Esophagus squamous epithelium (tissue), 4 donors: ENCODE measurements around the gene CMPK2.

GRCh38 chr2:6650147-6650934 is 215.4 kb downstream of the CMPK2 start:
- PRO-cap: no peak
- RAMPAGE, long total RNA, 4 experiments: no peak in any of the 4 experiments

DNA sequence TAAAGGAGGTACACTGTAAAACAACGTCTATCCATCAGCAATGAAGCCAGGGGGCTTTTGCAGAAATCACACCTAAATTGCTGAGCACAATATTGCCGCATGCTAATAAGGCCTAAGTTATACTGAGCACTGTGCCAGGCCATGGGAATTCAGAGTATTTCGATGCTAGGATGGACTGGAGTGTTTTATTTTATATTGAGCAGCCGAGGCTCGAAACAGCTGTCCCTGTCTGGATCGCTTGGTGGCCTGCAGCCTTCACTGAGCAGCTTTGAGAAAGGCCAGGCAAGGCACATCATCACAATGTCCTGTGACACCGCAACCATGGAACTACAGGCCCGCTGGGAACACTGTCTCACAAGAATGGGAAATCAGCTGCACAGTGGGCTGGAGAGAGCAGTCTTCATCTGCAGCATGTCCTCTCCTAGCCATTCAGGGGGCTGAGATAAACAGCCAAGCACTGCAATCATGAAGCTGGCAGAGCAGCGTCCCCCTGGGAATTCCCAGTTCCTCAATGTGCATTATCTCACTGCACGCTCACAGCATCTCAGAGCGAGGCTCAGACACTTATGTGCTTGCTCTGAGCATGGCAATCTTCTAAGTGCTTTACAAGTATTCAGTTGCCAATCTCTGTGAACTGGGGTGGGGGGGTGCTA is 2.0 kb downstream of the CMPK2 start:
- PRO-cap: no peak
- RAMPAGE, long total RNA, 4 experiments: no peak in any of the 4 experiments

- PRO-cap: bidirectional peak, plus-strand start at chr2:6865772, minus-strand start at chr2:6865661
- RAMPAGE, long total RNA, 4 experiments: no peak in any of the 4 experiments
Observed at GRCh38 chr2:6865082-6866164, at the start of gene CMPK2. Gene CMPK2 (minus strand): TSS chr2:6865907.

DNA sequence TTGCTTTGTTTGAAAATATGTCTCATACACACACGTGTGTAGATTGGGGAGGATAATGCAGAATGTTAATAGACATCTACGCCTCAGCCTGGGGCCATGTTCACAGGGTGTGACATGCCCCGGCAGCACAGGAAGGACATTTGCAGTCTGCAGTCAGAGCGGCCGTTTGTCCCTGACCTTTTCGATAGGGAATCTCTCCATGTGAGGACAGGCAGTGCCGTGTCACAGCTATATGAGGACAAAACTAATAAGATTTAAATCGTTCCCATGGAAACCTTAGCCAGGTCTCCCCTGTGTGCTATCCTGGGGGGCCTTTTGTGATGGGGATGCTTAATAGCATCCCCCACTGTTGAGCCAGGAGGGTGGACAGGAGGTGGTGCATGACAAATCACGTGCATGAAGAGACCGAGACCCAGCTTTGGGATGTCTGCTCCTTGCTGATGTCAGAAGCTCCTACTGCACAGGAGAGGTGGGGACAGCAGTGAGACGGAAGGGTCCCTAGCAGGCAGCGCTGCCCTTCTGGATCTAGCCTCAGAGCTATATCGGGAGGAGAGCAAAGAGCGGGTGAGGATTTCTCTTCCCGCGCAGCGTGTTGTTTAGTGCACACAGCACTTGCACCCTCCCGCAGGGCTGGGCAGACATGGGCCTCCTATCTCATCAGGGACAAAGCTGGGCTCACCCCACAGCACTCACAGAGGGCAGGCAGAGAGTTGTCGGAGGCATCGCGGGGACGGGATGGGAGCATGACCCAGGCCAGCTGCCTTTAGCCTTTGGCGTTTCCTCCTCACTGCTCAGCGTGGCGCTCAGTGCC is 100.7 kb downstream of the RNF144A start:
- PRO-cap: no peak
- RAMPAGE, long total RNA, 4 experiments: no peak in any of the 4 experiments

- PRO-cap: no peak
- RAMPAGE, long total RNA, 4 experiments: no peak in any of the 4 experiments
Observed at GRCh38 chr2:8123087-8123603, 558.7 kb upstream of the ID2 start.

DNA sequence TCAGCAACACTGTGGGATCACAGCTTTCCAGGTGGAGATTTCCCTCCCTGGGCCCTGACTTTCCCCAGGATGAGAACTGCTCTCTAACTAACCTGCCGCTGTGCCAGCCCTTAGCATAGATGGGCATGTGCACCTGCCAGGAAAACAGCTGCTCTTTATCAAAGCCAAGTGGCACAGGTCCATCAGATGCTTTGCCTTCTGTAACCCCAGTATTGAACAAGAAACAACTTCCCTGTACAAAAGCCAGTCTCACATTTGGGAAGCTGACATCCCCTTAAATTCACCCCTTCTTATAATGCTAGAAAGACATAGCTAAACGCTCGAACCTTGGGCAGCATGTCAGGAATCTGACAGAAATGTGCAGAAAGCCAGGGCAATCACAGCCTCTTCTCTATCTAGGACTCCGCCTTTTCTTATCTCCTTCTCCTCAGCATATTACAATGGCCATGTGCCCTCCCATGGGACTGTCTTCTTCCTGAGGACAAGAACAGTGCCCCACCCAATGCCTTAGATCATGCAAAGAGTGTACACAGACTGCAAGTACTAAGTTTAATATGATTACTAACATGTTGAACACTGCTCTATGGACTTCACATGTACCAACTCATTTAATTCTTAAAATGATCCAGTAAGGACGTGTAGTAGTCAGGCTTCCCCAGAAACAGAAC is 535.3 kb upstream of the ID2 start:
- PRO-cap: no peak
- RAMPAGE, long total RNA, 4 experiments: no peak in any of the 4 experiments

- PRO-cap: no peak
- RAMPAGE, long total RNA, 4 experiments: no peak in any of the 4 experiments
Observed at GRCh38 chr2:8235290-8235550, 446.6 kb upstream of the ID2 start.

DNA sequence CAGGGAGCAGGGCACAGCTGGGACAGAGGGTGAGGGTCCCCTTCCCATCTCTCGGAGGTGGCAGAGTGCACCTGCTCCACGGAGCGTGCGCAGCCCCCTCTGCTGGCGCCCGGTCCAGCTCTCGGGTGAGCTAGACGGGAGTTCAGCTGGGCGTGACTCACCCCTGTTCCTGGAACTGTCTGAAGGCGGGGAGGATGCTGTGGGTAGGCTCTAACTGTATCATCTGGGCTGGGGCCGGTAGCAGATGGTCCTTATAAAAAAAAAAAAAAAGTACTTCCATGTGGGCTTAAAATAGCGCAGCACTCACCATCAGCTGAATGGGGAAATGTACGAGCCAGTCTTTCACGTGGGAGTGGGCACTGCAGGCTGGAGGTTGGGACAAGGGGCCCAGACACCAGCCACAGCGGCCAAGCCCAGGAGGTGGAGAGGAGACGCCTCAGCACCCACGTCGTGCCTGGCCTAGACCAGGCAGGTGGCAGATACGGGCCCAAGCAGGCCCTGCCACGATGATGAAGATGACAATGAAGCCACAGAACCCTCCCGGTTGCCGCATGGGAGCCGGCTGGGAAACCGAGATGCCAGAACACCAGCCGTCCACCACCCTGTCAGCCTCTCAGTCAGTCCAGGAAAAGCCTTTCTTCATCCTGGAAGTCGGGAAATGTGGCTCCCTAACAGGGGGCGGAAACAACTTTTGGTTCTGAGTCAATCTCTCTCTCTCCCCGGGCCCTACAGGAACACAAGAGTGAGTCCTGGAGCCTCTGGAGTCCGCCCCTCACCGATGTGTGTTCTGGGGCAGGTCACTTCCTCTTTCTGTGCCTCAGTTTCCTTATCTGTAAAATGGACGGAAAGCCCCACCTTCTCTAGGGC is 136.6 kb upstream of the ID2 start:
- PRO-cap: bidirectional peak, plus-strand start at position 337 of the sequence, minus-strand start at position 225 of the sequence
- RAMPAGE, long total RNA, 4 experiments: no peak in any of the 4 experiments

DNA sequence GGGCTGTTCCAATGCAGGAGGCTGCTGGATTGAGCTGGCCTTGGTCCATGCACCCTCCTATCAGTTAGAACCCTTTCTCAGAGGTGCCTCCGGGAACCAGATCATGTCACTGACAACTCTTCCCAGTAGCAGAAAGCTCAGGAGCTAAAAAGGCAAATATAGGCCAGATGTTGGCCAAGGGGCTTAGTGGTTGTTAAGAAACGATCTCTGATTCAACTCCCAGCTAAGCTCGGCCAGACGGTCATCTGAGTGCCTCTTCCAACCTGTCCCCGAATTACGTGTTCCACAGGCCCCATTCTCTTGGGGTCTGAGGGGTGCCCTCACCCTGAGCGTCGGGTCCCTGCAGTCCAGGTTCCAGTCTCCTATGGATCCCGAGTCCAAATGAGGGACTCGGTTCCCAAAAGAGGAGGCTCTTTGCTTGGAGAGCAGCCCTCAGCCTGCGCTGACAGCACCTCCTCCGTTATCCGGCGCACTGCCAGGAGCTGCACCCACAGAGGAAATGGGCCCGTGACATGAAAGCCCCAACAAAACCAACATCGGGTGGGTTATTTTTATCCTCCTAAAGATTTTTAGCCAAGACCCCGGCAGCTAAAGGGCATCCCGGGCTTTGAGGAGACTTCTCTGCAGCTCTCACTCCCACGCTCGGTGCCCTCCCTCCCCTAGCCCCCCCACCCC is 106.7 kb upstream of the ID2 start:
- PRO-cap: no peak
- RAMPAGE, long total RNA, 4 experiments: no peak in any of the 4 experiments

GRCh38 chr2:8677343-8677608 is 4.6 kb upstream of the ID2 start:
- PRO-cap: no peak
- RAMPAGE, long total RNA, 4 experiments: no peak in any of the 4 experiments

DNA sequence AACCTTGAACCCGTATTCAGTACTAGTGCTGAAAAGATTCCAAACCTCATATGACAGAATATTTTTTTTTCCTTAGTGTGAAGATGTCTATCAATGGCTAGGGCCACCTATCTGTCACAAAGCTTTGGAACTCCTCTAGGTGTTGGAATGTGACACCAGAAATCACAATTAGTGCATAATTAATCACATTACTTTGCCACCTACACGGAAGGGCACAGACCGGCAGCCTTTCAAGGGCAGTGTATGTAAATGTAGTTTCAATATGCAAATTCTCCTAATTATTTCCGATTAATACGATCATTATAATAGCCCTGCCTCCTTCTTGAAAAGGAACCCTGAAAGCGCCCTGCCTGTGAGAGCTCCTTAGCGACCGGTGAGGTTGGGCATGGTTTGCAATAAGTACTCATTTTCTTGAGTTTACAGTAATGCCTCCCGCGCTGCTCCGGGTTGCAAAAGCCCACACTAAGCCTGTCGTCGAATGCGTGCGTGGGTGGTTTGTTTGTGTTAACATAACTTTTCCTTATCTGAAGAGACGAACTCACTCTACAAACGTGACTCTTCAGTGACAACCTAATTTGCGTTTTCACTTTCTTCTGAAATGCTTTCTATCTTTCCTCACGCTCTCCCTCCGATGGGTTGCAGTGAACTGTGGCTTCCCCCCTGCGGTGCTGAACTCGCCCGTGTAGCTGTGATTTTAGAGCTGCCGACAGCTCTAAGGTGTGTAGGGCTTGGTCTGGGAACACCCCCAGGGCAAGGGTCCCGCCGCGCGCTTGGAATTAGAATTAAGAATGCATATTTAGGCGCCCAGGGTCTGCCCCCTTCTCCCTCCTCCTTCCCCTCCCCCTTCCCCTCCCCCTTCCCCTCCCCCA is 773 bp upstream of the ID2 start:
- PRO-cap: bidirectional peak, plus-strand start at position 355 of the sequence, minus-strand start at position 378 of the sequence; unidirectional peak, minus-strand start at position 480 of the sequence; unidirectional peak, minus-strand start at position 670 of the sequence; unidirectional peak, minus-strand start at position 688 of the sequence
- RAMPAGE, long total RNA, 4 experiments: no peak in any of the 4 experiments

DNA sequence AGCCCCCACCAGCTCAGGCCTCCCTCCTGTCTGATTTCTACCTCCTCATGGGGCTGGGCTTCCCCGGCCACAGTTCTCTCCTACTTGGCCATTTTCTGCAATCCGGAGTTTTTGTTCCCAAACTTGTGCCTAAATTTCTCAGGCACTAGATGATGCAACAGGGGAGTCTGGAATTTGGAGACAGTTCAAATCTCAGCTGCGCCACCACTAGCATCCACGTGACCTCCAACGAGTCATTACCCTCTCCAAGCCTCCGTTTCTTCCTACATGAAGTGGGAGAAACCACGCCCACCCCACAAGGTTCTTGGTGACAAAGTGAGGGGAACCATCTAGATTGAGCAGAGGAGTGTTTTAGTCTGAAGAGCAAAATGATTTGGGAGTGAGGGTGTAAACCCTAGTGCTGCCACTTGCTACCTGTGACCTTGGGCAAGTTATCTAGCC is 61.5 kb upstream of the ASAP2 start:
- PRO-cap: no peak
- RAMPAGE, long total RNA, 4 experiments: no peak in any of the 4 experiments

DNA sequence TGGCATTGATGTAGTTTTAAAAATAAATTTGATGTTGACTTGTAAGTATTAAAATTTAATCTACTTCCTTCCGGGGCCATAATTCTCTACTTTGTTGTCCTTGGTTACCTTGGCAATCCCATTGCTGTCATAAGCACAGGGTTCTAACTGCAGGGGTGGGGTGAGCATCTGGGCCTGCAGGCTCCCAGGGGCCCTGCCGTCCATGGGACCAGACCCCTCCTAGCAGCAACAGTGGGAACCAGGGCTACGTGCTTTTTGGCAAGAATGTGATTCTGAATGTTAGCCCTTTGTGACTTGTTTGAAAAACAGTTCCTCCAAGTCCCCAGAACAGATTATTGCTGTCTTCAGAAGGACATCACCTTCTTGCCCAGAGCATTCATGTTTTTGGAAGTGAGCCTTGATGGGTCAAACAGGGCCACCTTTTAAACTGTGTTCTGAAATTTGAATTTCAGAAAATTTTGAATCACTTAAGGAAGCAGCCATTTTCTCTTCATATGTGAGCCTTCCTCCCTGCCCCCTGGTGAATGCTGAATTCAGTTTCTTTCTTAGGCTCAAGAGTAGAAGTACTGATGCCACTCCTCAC is 5.0 kb downstream of the ASAP2 start:
- PRO-cap: no peak
- RAMPAGE, long total RNA, 4 experiments: no peak in any of the 4 experiments

GRCh38 chr2:9339561-9340115 is 83.7 kb downstream of the ITGB1BP1 start:
- PRO-cap: no peak
- RAMPAGE, long total RNA, 4 experiments: no peak in any of the 4 experiments

GRCh38 chr2:9618493-9619203 is 12.1 kb downstream of the YWHAQ start:
- PRO-cap: no peak
- RAMPAGE, long total RNA, 4 experiments: no peak in any of the 4 experiments

DNA sequence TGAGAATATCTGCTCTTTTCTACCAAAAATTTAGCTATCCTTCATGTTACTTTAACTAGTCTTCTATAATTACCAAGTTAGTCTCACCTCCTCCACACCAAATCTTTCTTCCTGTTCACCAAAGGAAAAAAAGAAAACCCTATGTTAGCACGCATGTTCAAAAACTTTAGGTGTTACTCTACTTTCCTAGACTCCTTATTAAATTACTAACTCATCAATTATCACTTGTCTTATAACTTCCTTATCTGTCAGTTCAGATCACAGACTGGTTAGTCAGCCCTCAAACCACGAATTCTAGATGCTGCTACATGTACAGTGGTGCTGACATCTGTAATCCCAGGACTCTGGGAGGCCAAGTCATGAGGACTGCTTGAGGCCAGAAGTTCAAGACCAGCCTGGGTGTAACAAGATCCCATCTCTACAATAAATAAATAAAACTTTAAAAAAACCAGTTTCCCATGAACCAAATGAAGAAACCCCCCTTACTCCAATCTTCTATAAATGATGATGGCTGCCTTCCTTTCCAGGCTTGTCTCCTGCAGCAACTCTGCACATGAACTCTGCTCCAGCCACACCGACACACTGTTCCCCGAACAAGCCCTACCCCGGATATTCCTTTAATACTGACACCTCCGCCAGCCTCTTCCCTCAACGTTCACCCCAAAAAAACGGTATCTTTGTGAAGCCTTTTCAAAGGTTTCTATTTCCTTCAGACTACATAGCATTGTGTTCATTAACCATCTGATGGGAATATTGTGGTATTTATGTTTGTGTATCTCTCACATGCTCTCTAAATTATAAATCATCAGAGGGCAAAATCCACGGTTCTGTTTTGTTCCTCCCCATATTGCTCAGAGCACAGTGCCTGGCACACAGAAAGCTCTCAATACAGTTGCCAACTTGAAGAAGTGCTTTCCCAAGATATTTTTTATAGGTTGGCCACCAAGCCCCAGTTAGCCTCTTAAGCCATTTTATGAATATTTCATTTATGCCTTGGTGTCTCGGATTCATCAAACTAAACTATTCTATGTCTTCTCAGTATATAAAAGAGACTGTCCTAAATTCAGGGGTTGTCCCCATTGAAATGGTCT is 3.2 kb downstream of the YWHAQ start:
- PRO-cap: no peak
- RAMPAGE, long total RNA, 4 experiments: no peak in any of the 4 experiments

GRCh38 chr2:9656966-9657433 is 26.2 kb upstream of the YWHAQ start:
- PRO-cap: no peak
- RAMPAGE, long total RNA, 4 experiments: no peak in any of the 4 experiments

- PRO-cap: no peak
- RAMPAGE, long total RNA, 4 experiments: no peak in any of the 4 experiments
Observed at GRCh38 chr2:9699523-9700004, 68.8 kb upstream of the YWHAQ start.

DNA sequence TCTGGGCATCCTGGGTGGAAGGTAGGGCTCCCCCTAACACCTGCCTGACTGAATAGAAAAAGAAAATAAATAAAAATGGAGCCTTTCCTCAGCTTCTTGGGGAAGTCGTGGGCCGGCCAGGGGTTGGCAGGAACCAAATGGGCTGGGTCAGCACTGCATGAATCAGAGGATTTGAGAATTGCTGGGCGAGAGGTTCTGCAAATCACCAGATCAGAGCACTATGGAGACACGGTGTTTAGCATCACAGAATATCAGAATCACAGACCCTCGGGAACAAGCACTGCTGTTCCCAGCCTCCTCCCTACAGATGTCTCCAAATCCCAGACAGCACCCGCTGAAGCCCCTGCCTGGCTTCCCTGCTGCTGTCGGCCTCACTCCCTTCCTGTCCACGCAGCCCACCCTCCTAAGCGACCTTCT is 64.8 kb upstream of the TAF1B start:
- PRO-cap: unidirectional peak, plus-strand start at position 208 of the sequence
- RAMPAGE, long total RNA, 4 experiments: no peak in any of the 4 experiments

DNA sequence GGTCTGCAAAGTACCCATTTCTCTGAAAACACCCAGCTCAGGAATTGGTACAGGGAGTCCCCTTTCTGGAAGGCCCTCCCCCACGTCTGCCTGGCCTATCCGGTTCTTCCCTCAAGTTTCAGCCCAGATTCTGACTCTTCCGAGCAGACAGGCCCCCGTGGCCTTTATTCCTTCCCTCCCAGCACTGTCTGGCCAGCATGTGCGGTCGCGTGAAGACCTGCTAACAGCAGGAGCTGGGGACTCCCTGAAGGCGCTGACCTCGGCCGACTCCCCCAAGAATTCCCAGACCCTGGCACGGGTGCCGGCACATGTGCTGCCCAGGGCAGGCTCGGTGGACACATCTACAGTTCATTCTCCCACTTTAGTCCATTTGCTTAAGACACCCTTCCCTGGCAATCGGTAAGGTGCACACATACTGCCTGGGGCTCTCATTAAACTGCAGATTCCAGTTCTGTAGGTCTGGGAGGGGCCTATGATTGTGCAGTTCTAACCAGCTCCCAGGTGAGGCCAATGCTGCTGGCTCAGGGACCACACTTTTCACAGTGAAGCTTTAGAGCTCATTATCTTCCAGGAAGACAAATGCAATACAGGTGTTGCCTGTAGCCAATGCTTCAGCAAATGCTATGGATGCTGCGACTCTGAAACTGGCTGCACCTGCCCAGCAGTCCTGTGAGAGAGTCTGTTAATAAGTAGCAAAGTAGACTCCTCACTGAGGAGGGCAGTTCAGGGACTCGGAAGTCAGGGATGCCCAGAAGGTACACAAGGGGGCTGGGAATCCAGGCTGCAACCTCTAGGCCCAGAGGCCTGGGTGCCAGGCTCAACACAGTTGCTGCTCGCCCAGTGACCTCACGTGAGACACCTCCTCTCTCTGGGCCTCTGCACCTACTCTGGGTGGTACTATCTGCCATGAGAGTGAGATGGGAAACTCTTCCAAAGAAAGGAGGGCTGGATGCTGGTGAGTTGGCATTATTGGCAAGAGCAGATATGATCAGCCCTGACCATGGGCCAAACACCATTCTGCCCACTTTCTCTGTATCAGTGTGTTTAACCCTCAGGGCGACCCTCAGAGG is 45.3 kb upstream of the TAF1B start:
- PRO-cap: bidirectional peak, plus-strand start at position 510 of the sequence, minus-strand start at position 544 of the sequence
- RAMPAGE, long total RNA, 4 experiments: no peak in any of the 4 experiments